Neural crest cell (in vitro differentiated cells): ENCODE data around the genes TLCD4, PALMD and RNPC3.

- PRO-cap: no peak
Measured at GRCh38 chr1:95086775-95087491, 14.2 kb upstream of the ALG14 start.

- PRO-cap: bidirectional peak, plus-strand start at chr1:95117384, minus-strand start at chr1:95117269; unidirectional peak, minus-strand start at chr1:95118004
Measured at GRCh38 chr1:95117066-95118073, at the start of gene TLCD4. Gene TLCD4, plus strand, starts transcription at chr1:95117355.

GRCh38 chr1:95118628-95119073 is 1.5 kb downstream of the TLCD4 start:
- PRO-cap: no peak

DNA sequence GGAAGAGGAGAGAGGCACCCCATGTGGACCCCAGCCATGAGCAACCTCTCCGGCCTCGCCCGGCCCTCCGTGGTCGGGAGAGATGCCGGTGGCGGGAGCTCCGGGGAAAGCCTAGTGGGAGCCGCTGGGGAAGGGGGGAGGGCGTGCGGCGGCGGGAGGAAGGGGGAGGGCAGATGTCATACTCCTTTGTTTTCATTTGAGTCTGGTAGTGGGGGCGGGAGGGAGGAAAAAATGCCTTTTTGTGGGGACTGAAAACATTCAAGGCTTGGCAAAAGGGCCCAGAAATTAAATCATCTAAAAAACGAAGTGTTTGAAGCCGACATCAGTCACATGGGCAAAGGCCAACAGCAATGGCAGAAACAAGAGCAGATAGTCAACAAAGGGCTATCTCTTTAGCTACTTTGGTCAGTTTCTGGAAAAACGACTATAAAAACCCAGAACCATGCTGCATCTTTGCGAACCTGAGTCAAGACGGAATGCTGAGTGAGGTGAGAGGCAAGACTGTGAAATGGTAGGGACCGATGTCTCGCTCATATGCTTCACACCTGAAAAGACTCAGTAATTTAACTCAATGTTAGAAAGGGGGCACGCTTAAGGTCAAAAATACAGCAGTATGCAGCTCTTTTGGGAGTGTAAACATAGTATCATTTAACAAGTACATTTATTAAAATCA is 862 bp downstream of the PTBP2 start:
- PRO-cap: bidirectional peak, plus-strand start at position 322 of the sequence, minus-strand start at position 84 of the sequence

GRCh38 chr1:96796231-96797301 is 75.0 kb downstream of the PTBP2 start:
- PRO-cap: no peak

DNA sequence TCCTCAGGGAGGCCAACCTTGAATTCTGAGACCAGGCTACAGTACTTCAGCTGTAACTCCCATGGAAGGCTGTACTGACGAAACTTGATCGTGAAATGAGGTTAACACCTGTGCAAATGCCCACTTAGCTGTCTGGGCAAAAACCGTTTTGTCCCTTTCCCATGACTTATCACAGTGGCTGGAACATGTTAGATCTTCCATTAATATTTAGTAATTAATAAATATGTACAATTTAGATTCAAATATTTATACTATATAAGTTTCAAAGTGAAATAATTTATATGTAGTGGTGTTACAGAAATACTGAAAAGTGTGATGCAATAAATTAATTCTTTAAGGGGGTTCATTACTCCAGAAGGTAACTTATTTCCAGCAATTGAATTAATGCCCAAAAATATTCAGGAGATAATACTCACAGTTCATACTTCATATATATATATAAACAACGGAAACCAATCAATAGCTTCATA is 47.8 kb downstream of the DPYD start:
- PRO-cap: no peak

GRCh38 chr1:99645562-99646814 is at the start of gene PALMD:
Gene PALMD, plus strand, starts transcription at chr1:99646113.
- PRO-cap: bidirectional peak, plus-strand start at chr1:99646113, minus-strand start at chr1:99646151

GRCh38 chr1:99661654-99662129 is 15.8 kb downstream of the PALMD start:
- PRO-cap: no peak

- PRO-cap: no peak
Measured at GRCh38 chr1:99672345-99673259, 26.7 kb downstream of the PALMD start.

- PRO-cap: no peak
Measured at GRCh38 chr1:99808470-99809197, 41.5 kb upstream of the AGL start.

DNA sequence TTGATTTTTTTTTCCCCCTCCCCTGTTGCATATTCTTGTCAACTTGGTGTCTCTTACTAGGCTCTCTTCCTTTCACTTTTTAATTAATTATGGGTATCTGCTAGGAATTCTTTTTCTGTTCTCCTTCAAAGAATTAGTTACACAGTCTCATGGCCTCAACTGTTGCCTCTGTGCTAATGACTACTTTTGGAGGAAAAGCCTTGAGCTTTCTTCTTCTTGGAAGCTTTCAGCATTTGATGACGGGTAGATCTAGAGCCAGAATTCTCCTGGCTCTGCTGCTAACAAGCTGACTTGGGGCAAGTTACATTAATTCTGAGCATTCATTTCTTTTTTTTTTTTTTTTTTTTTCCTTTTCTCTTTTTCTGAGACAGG is 1.9 kb downstream of the AGL start:
- PRO-cap: no peak

GRCh38 chr1:100372110-100372449 is 19.8 kb downstream of the CDC14A start:
- PRO-cap: no peak

DNA sequence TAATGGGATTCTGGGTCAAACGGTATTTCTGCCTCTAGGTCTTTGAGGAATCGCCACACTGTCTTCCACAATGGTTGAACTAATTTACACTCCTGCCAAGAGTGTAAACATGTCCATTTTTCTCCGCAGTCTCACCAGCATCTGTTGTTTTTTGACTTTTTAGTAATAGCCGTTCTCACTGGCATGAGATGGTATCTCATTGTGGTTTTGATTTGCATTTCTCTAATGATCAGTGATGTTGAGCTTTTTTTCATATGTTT is 53.5 kb downstream of the CDC14A start:
- PRO-cap: no peak

- PRO-cap: no peak
Measured at GRCh38 chr1:100439911-100440679, 87.8 kb downstream of the CDC14A start.

DNA sequence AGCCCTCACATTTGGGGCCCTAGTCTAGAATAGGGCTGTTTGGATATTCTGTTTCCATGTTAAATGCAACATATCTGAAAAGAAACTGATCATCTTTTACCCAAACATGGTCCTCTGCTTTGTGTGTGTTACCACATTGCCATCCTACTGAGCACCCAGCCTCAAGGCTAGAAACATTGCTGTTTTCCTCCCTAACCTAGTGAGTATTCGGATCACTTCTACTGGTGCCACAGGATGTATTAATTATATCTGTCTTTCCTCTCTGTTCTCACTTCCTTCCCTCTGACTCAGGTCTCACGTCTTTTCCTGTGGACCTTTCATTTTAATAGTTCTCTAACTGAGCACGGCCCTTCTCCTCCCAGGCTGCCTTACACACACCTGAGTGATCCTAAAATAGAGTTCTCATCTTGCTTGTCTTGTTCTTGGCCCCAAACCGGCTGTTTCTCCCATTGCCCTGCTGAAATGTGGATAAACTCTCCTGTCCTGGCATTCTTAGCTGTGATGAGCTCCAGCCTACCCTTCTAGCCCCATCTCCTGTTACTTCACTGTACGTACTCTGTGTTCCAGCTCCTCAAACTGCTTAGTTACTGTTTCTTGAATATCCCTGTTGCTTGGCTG is 91.8 kb downstream of the CDC14A start:
- PRO-cap: no peak

DNA sequence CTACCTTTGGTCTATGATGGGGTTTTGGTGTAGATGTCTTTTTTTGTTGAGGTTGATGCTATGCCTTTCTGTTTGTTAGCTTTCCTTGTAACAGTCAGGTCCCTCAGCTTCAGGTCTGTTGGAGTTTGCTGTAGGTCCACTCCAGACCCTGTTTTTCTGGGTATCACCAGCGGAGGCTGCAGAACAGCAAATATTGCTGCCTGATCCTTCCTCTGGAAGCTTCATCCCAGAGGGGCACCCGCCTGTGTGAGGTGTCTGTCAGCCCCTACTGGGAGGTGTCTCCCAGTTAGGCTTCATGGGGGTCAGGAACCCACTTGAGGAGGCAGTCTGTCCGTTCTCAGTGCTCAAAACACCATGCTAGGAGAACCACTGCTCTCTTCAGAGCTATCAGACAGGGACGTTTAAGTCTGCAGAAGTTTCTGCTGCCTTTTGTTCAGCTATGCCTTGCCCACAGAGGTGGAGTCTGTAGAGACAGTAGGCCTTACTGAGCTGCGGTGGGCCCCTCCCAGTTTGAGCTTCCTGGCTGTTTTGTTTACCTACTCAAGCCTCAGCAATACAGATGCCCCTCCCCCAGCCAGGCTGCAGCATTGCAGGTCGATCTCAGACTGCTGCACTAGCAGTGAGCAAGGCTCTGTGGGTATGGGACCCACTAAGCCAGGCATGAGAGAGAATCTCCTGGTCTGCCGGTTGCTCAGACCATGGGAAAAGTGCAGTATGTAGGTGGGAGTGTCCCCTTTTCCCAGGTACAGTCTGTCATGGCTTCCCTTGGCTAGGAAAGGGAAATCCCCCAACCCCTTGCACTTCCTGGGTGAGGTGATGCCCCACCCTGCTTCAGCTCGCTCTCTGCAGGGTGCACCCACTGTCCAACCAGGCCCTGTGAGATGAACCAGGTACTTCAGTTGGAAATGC is 53.5 kb downstream of the SLC30A7 start:
- PRO-cap: no peak

DNA sequence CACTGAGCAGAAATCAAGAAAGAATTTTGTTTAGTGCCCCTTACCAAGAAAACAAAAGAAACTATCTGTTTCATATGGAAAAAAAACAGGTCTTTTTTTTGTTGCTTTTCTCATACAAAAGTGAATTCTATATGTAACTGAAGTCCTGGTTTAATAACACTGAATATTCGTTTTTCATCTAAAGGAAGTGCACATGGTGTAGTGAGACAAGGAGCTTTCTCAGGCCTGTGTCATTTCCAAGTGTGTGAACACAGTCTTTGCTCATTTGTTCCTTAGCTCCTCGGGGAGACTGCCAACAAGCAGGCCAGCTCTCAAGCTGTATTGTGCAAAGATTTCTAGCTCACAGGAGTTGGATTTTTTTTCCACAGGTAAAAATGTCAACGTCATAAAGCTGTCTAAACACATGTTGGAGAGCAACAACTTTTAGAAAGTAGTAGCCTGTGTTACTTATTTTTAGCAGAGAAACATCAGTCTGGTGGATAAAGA is 87.9 kb upstream of the S1PR1 start:
- PRO-cap: bidirectional peak, plus-strand start at position 260 of the sequence, minus-strand start at position 232 of the sequence

- PRO-cap: no peak
Measured at GRCh38 chr1:101409948-101410904, 173.4 kb downstream of the S1PR1 start.

DNA sequence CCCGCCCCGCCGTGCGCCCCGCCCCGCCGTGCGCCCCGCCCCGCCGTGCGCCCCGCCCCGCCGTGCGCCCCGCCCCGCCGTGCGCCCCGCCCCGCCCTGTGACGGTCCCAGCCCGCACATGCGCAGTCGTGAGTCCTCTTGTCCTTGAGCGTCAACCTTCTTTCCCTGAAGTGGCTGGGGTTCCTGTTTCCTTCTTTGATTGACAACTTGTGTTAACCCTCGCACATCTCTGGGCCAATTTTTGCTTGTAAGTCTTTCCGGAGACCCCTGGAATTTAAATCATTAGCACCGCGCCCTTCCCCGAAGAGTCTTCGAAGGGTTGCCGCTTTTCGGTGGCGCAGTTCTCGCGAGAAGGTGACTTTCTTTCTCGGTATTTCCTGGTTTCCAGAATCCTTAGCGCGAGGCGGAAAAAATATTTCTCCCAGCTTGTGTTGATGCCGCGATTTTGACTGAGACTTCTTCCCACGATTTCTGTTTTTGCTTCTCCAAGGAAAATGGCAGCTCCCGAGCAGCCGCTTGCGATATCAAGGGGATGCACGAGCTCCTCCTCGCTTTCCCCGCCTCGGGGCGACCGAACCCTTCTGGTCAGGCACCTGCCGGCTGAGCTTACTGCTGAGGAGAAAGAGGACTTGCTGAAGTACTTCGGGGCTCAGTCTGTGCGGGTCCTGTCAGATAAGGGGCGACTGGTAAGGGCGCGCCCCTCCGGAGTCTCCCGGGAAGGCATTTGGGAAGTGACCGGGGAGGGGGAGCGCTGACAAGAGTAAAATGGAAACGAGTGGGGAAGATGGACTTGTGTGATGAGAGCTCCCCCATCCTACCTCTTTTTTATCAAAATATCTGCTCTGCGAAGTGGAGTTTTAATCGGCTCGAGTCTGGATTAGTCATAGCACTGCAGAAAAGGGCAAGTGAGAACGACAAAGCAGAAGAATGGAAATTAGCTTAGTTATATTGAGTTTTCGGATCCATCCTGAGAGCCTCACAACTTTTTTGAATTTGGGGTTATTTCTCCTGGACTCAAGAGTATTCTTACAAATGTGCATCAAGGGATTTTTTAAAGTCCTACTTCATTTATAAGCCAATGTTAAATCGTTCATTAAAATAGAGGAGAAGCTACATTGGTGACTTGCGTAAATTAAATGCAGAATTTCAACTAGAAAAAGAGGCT is at the start of gene RNPC3:
Gene RNPC3 (plus strand): TSS at position 123 of the 1,165 bp plus-strand sequence.
- PRO-cap: bidirectional peak, plus-strand start at position 123 of the sequence, minus-strand start outside the sequence; bidirectional peak, plus-strand start at position 390 of the sequence, minus-strand start at position 348 of the sequence; bidirectional peak, plus-strand start at position 648 of the sequence, minus-strand start at position 608 of the sequence

DNA sequence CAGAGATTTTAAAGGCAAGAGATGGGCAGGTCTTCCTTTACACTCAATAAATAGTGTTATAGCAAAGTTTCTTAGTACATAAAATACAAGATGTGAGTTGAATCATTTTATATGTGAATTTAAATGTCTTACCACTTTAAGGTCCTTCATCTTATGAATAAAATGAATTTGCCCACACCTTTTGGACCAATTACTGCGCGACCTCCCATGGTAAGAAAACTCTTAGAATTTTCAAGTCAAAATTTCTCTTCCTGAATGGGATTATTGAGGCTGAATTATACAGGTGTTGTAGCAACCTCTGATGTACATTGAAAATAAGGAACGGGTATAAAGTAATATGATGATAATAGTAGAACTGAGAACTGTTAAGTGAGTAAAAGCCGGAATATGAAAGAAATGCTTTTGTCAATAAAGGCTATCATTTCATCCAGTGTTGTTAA is 10.5 kb downstream of the RNPC3 start:
- PRO-cap: no peak